Bronchial lymph node (tissue), 1 donor: Measurements from ENCODE around the genes MMP20 and DDI1.

DNA sequence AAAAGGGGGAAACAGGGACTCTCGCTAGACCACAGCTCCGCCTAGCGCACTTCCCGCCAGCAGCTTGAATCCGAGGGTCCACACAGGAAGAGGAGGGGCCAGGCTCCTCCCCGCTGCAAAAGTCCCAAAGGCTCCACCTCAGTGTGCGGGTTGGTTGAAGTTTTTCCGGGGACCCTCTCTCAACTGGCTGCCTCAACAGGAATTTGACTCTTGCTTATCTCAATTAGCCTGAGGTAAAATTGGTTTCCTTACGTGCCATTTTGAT lies 950.8 kb upstream of the CNTN5 start:
- PRO-cap: no peak

GRCh38 chr11:98494965-98495354 lies 525.8 kb upstream of the CNTN5 start:
- PRO-cap: no peak

- PRO-cap: no peak
These were observed 47.9 kb upstream of the ARHGAP42 start for GRCh38 chr11:100639079-100639722.

GRCh38 chr11:100828317-100828646 lies 141.2 kb downstream of the ARHGAP42 start:
- PRO-cap: no peak

DNA sequence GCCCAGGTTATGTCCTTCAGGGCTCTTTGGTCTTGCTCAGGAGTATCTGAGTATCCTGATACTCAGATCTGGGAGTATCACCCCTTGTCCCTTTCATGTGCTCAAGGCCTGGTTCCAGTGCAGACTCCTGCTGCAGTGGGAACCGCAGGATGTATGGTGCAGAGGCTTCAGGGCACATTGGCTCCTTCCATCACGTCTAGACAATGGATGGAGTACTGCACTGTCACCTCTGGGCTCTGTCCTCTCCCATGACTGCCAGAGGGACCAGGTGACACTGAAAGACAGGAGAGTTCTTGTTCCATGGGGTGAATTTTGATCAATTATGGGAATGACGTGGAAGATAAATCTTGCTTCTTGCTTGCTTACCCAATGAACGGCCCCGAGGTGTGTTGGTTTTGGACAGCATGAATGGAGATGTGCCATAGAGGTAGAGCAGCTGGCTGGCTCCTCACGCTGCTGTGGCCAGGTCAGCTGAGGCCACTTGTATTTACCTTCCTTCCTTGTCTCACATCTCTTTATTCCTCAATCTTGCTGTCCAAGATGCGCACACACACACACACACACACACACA lies 215.6 kb downstream of the ARHGAP42 start:
- PRO-cap: no peak

- PRO-cap: no peak
These were observed 88.4 kb downstream of the YAP1 start for GRCh38 chr11:102198594-102199050.

DNA sequence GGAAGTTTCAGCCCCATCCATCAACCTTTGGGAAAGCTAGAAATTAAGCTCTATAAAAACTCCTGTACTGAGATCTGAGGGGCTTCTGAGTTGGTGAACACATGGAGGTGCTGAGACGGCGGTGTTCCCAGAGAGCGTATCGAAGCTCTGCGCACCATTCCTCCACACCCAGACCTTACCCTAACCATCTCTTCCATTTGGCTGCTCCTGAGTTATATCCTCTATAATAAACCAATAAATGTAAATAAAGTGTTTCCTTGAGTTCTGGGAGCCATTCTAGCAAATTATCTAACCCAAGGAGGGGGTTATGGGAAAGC lies 41.4 kb downstream of the TMEM123 start:
- PRO-cap: no peak

- PRO-cap: no peak
These were observed 21.2 kb downstream of the TMEM123 start for GRCh38 chr11:102431405-102431796.

DNA sequence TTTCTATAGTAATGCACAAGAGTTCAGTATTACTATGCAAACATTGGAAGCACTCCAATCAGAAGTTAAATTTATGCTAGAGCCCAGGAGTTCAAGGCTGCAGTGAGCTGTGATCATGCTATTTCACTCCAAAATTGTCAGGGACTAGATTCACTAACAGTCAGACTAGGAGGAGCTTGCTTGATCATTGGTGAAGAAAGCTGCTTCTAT lies 32.5 kb upstream of the TMEM123 start:
- PRO-cap: no peak

- PRO-cap: no peak
These were observed at the start of gene MMP20 for GRCh38 chr11:102625094-102625661. Gene MMP20 (minus strand): TSS chr11:102625332.

GRCh38 chr11:102746739-102747719 lies 22.3 kb upstream of the MMP8 start:
- PRO-cap: no peak

DNA sequence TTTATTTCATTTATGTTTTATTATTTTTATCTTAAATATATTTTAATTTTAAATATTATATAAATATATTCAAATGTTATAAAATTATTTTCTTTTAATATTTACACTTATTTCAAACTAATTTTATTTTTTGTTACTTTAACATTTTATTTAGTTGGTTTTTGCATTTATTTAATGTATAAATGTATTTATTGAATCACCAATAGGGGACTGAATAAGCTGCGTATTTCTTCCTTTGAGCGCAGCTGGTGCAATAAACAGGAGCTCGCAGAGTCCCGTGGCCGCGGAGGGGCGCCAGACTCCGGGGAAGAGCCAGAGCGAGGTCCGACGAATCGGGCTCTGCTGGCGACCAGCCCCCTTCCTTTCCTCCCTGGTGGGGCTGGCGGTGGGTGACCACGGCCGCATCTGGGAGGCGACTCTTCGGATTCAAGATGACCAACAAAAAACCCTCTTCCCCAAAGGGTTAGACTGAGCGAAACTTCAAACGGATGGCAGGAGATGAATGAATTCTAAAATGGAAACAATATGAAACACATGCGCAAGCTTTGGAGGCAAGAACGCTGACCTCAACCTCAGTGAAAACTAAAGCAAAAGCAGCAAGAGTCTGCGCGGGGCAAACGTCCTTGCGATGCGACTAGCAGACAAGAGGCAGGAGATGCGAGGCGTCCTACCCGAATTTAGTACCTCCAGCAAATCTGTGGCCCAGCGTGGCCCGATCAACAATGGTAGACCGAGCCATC lies 12.0 kb downstream of the MMP3 start:
- PRO-cap: no peak

DNA sequence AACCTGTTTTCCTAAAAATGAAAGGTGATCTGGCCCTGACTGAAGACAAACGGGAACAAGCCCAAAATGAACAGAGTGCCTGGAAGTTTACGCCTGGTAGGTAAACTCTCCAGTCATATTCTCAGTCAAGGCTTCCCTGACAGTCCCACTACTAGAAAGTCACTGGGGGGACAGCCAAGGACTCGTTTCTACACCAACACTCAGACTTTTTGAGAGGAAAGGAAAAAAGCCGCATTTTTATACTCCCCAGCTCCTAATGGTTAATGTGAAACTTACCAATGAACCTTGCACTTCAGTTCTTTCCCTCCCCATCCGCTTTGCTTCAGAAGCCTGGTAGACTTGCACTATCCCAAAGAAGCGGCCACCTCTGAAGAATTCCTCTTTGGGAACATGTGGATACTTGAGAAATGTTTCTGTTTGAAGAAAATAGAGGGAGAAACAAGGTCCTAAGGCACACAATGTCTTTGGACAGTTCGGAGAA lies 11.4 kb downstream of the MMP3 start:
- PRO-cap: no peak

GRCh38 chr11:102924834-102925532 lies 30.5 kb downstream of the MMP13 start:
- PRO-cap: no peak

DNA sequence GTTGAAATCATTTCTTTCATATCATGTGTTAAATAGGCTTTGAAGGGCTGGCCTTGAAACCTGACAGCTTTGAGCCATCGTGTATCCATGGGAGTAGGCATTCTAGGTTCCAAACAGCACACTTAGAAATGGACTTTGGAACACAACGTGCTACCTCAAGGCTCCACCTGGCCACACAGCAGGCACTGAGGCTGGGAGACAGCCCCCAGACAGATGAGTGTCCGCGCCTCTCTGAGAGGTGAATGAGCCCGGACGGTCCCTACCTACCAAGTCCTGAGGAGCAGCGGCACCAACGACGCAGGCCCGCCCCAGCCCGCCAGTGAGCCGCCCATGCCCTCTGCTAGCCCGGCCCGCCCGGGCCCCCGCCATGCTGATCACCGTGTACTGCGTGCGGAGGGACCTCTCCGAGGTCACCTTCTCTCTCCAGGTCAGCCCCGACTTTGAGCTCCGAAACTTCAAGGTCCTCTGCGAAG lies at the start of gene DDI1:
Gene DDI1 (plus strand): TSS at position 185 of the 473 bp plus-strand sequence.
- PRO-cap: no peak

- PRO-cap: no peak
These were observed 1.9 kb downstream of the PDGFD start for GRCh38 chr11:104161991-104162549.

DNA sequence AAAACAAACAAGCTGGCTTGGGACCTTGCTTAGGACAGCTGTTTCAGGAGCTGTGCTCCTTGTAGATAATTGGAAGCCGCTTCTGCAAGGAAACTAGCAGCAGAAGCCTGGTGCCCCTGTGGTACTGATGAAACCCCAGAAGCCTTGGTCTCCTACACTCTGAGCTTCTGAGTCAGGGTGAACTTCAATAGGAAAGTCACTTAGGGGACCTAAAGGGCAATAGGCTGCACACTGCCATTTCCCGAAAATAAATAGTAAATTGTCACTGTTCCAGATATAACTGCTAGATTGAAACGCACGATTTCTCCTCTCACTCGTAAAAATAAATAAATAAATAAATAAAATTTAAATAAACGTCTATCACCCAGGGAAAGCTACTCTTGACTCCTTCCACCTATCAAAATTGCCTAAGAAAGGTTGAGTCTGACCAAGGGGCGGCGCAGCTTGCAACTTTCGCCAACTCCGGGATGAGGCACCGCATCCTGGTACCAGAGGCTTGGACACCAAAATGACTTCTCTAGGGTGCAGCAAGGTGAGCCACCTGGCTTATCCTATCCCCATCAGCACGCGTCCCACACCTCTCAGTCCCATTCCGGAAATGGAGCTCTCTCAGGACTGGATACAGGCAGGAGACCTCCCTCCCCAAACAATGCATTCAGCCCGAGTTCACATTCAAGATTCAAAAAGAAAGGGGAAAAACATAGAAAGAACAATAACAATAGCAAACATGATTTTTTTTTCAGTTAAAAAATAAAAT lies 733 bp downstream of the PDGFD start:
- PRO-cap: unidirectional peak, plus-strand start at position 449 of the sequence

GRCh38 chr11:104917597-104917961 lies 50.8 kb downstream of the CASP4 start:
- PRO-cap: unidirectional peak, plus-strand start at chr11:104917687; bidirectional peak, plus-strand start at chr11:104917879, minus-strand start at chr11:104917738

- PRO-cap: no peak
These were observed 829 bp downstream of the GUCY1A2 start for GRCh38 chr11:107017036-107018257.

- PRO-cap: no peak
These were observed 21.5 kb downstream of the ELMOD1 start for GRCh38 chr11:107612457-107612848.